Occipital lobe (tissue), 2 donors: Measurements from ENCODE around the genes DSP and BMP6.

DNA sequence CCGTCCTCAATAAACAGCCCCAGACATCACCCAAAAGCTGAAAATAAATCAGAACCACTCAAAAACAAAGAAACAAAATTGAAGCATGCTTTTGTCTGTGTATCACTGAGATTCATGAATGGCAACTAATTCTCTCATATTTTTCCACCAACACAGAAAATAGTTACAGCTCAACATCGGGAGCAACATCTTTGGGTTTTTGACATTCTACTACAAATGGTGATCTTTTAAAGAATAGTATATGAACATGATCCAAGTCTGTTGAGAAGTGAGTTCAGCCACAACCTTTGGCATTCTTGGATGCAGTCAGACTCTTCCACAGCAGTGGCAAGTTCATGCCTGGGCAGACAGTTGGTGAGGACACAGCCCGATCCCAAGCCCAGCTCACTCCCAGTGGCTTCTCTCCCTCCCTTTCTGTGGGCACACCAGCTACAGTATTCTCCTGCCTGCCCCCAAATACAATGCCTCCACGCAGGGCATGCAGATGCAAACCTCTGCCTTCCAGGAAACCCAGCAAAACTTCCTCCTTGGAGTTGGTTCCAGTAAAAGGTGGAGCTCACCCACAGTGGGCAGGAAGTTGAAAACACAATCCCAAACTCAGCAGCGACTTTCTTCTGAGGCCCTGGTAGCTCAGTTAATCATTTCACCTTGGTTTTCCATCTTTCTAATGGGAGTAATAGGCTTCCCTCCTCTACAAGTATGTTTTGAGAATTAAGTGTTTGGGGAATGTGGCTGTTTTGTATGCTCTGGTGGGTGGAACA is 93.6 kb downstream of the LY86 start:
- RAMPAGE, long total RNA = no peak

DNA sequence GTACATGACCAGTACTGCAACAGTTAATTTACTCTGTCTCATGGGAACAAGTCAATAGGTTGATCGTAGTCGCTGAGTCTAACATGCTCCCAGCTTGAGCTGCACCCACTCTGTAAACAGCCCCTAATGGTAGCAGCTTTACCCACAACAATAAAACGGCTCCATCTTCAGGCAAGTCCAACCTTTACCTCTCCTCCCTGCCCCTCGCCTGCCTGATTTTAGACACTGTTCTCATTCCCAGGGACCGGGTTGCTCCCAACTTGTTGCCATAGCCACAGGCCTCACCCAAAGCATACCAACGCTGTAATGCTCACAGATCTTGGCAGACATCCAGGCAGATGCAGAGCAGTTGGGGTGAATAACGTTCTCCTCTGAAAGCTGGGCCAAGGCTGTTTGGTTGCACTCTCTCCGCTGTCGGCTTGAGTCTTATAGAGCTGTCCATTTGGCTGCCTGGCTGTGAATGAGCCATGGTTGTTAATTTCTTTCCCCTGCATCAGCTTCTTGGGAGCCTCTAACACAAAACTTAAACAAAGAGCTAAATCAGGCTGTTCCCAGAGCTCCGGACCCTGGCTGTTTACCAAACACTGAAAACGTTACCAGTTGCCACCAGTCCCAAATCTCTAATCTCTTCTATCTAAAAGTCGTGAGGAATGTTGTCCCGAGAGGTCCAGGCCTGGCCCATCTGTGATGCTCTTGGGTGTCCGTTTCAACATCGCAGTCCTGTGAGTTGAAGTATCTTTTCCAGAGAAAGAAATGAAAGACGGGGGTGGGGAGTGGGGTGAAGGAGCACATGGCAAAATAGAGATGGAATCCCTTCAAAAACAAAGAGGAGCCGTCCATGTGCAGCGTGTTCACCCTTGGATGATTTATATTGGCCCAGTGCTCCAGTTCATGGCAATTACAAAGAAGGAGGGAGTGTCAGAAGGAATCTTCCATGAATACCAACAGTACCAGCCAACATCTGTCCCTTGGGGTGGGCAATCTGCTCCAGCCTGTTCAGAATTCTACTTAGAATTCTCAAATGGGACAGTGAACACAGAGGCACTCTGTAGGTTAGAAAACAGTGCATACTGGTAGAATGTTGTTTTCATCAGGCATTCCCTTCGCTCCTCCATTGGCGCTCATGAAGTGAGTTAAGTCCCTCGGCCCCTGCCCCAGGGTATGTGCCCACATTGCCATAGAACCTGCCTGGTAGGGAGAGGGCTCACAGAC is 111.8 kb downstream of the LY86 start:
- RAMPAGE, long total RNA = no peak

DNA sequence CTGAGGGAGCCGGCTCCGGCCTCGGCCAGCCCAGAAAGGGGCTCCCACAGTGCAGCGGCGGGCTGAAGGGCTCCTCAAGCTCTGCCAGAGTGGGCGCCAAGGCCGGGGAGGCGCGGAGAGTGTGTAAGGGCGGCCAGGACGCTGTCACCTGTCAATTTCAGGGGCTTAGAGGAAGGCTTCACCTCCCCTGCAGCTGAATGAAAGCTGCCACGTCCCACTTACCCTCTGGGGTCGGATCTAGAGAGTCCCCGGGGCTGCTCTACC is 157.5 kb downstream of the LY86 start:
- RAMPAGE, long total RNA = no peak

DNA sequence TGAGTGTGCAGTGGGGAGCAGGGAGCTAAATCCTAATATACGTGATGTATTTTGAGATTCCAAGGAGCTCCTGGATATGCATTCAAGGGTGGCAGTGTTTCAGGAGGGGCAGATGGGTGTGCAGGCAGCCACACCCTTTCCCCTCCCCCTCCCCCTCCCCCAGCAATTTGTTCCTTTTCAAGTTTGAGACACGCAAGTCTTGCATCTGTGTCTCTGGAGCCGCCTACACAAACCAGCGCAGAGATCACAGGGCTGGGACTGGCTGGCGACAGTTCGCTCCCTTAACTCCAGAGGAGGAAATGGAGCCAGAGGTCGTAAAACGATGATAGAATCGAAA is 163.0 kb downstream of the LY86 start:
- RAMPAGE, long total RNA = no peak

- RAMPAGE, long total RNA = no peak
Measured at GRCh38 chr6:6751897-6752518, 163.5 kb downstream of the LY86 start.

DNA sequence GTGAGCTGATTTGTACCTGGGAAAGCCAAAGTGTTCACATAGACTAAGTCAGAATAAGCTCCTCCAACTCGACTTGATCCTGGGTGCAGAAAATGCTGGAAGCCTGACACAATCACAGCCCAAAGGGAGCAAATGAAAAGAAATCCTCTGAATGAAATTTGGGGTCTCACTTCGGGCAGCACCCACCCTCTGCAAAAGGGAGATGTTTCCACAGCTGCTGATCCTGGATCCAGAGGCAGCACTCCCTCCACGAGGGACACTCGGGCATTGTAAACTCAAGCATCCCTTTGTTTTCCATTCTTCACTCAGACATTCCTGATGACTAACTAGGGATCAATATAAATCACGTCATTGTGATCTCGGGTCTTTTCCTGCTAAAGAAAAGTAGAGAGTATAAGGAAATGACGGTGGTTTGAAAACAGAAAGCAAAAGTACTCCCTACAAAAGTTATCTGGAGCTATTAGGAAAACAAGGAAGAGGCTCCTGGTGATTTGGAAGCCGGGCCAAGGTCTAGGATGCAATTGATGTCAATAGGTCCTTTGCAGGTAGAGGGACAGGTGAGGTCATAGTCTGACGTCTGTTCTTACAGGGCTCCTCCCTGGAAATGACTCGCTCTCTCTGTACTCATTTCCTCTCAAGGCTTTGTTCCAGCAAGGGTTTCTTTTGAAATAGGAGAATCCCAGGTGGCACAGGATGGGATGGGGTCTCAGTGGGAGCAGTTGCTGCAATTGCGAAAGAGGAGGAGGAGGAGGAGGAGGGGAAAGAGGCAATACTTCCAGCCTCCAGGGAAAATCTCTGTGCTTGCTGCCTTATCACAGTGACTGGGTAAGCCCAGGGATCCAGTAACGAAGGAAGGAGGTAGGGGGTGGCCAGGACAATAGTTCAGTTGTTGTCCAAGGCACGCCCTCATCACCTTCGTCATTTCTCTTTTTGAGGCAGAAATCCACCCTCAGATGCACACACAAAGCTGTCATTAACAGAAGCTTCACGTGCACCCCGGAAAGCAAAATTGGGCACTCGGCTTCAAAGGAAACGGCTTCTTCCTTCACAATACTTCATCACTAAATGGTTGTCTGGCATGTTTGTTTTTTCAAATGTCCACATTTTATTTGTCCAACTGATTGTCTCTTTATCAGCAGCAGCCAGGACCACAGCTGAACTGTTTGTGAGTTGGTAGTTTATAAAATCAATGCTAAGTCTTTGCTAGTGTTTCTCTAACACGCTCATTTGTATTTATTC is 222.9 kb downstream of the LY86 start:
- RAMPAGE, long total RNA = no peak

DNA sequence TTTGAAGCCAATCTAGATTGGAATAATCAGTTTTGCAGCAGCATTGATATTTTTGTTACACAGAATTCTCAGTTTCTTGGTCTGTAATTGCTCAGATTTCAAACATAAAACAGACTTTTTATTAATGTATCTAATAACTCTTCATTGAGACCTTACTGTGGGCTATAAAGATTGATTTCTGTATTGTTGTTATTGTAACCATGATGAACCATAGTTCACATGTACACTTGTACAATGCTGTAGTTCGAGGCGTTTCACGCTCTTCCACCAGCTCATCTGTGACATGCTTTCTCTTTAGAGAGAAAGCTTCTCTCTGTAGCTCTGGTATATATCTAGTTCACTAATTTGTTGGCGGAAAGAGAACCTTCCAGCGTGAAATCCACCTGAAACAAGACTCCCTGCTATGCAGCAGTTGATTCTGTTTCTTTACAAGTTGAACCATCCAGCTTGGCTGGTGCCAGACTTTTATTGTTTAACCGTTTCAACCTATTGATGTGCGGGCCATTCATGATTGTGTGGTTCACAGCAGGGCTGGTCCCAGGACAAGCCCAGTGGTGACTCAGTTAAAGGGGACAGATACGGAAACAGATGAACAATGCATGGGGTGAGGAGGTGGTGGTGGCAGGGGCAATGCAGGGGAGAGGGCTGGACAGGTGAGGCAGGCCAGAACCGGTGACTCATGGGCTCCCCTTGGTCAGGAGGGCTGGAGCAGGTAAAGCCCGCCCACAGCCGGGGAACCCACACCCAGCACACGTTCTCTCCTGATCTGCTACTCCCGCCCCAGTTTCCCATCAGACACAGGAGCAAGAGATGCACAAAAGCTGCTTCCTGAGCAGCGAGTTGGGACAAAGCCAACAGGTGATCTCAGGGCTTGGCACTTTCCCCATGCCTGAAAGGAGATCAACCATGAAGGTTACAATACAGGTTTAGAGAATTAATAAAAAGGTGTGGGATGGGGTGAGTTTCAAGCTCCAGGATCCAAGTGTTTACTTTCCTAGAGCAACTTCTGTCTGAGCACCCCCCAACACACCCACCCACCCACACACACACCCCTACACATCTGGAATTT is 232.1 kb downstream of the LY86 start:
- RAMPAGE, long total RNA = no peak

DNA sequence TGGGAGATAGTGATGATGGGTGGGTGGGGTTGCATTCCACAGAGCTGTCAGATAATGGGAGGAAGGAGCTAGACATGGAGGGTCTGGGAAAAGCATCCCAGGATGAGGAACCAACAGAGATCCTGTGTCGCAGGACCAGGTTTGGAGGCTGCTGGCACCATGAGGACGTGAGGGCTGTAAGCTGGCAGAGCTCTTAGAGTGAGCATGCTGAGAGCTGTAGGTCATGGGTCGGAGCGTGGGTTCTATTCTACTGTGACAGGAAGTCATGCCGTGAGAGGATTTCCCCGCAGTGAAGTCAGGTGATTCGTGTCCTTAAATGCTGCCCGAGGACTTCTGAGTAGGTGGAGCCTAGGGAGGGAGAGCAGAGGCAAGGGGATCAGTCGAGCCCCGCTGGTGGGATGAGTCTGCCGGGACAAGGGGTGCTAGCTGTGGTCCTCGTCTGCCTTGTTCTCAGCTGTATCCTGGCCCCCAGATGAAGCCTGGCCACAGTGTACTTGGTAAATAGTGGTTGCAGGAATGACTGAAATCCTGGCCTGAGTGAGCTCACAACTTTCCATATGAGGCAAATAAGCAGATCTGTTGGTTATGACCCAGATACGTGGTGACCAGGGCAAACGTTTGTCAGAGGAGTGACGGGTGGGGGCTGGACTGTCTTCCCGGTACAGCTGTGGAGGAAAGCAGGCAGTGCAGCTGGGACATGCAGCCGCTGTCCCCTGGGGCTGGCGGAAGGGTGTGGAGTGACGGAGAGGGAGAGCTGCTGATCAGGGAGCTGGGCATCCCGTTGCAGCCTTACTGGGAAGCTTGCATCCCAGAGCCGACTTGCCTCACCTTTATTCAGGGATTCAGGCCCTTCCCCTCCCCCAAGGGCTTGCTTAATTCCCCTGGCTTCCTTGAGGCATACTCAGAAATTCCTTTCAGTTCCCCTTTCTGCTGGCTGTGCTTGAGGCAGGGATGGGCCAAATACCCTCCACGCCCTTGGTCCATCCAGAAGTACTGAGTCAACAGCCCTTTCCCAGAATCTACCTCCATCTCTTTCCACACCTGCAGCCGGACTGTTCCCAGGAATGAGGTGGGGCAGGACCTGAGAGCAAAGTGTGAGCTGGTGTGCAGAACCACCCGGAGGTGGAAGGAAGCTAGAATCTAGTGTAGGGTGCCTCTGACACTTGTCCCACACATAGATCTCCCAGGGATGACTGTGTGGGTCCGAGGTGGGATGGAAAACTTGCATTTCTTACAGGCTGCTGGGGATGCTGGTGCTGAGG is 250.9 kb upstream of the RREB1 start:
- RAMPAGE, long total RNA = no peak

GRCh38 chr6:6891854-6892544 is 215.8 kb upstream of the RREB1 start:
- RAMPAGE, long total RNA = no peak

DNA sequence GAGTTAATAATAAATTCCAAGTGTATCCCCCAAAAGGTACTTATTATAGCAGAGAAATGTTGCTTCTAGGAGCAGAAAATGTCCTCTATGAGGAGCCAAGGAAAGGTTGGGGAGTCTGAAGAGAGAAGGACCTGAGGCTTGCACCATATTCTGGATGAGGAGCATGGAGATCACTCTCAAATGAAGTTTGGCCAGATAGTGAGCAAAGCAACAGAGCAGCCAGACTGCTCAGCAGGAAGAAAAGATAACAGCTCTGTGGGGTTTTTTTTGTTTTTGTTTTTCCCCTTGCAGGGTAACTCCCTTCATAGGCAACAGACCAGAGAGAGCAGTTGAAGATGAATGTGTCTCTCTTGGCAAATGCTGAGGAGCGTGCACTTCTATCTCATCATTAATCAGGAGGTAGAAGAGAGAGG is 66.4 kb upstream of the RREB1 start:
- RAMPAGE, long total RNA = no peak

- RAMPAGE, long total RNA = no peak
Measured at GRCh38 chr6:7050498-7051201, 57.1 kb upstream of the RREB1 start.

DNA sequence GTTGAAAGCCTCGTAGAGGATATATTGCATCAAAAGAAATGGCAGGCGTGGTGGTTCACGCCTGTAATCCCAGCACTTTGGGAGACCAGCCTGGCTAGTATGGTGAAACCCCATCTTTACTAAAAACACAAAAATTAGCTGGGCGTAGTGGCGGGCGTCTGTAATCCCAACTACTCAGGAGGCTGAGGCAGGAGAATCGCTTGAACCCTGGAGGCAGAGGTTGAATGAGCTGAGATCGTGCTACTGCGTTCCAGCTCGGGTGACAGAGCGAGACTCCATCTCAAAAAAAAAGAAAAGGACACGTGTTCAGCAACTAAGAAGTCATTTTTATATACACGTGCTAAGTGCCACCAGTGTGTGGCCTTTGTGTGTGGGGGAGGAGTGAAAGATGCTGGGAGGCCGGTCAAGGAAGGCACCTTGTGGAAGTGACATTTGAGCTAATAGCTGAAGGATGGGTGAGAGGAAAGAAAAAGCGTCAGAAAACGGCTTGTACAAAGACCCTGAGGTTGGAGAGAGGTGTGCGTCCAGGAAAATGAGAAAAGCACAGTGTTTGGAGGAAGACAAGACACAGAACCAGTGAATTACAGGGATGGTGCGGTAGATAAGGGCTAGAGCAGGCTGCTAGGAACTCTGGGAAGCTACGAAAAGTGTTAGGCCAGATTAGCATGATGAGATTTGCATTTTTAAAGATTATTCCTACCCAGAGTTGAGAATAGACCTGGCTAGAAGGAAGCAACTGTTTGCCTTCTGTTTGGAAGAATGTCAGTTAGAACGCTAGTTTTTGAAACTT is 11.5 kb downstream of the RREB1 start:
- RAMPAGE, long total RNA = no peak

DNA sequence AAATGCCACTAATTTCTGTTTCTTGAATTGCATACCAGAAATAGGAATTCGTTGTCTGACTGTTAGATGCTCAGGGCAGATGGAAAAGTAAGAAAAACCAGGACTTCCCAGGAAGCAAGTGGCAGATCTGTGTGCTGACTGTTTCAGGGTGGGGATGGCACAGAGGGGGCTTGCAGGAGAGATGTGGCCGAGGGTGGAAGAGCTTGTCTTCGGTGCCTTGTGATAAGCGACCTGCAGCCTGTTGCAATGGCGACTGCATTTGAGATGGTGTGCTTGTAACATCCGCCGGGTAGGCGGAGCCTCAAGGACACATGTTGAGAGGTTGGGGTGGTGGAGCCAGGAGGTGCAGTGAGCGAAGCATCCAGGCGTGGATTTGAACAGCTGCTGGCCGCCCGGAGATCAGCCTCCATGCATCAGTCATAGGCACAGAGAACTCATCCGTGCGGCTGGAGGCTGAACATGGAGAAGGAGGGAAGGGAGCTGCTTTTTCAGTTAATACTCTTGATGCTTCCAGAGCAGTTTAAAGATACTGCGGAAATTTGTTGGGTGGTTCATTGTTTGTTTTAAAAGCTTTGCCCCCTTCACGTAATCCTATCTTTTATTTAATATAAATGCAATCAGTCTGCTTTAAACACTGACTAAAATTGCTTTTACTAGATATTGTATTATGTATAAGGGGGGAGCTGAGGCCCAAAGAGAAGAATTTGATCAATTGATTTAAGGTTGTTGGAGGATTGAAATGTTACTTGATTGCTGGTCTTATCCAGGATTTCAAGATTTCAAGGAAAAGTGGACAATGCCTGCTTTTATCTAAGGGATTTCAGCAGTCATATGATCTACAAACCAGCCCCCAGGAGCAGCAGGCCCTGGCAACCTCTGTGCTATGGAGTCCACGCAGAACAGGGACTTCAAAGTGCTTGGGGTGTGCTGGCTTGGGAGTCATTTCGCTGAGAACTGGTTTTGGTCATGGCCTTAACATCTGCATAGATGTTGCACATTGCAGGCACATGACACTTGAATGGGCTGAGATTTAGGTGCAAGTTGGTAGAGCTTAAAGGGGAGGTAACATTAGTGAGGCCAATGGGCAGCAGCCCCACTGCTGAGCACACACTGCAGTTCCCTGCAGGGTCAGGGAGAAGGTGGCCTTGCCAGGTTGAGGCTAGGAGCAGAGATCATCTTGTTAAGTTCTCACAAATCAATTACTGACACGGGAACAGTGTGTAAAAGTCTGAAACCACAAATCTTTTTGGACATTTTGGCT is 43.3 kb downstream of the RREB1 start:
- RAMPAGE, long total RNA = no peak

GRCh38 chr6:7191973-7192327 is 84.2 kb downstream of the RREB1 start:
- RAMPAGE, long total RNA = no peak

DNA sequence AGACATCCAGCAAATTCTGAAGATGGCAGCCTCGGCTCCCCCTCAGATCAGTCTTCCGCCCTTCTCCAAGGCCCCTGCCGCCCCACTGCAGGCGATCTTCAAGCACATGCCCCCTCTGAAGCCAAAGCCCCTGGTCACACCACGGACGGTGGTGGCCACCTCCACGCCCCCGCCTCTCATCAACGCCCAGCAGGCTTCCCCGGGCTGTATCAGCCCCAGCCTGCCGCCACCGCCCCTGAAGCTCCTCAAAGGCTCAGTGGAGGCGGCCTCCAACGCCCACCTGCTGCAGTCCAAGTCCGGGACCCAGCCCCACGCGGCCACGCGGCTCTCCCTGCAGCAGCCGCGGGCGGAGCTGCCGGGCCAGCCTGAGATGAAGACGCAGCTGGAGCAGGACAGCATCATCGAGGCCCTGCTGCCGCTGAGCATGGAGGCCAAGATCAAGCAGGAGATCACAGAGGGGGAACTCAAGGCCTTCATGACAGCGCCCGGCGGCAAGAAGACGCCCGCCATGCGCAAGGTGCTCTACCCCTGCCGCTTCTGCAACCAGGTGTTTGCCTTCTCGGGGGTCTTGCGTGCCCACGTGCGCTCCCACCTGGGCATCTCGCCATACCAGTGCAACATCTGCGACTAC is 83.4 kb downstream of the SSR1 start:
- RAMPAGE, long total RNA = no peak

- RAMPAGE, long total RNA = no peak
Measured at GRCh38 chr6:7235512-7236119, 77.4 kb downstream of the SSR1 start.

DNA sequence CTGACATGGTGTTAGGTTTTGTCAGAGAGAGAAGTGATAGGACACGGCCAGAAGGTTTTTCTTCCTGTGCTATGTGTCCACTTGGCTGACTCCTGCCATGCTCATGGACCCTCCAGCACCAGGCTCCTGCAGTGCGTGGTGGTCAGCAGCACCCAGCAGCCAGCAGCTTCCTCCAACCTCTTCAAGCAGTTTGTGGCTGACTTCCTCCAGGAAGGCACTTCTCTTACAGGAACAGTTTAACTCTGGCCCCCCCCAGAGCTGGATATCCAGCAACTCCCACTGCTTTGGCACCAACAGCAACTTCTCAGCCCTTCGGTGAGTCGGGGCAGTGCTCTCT is 46.8 kb downstream of the SSR1 start:
- RAMPAGE, long total RNA = no peak

GRCh38 chr6:7541052-7542186 is at the start of gene DSP:
TSS of gene DSP (plus strand) at chr6:7541671.
- RAMPAGE, long total RNA = no peak

DNA sequence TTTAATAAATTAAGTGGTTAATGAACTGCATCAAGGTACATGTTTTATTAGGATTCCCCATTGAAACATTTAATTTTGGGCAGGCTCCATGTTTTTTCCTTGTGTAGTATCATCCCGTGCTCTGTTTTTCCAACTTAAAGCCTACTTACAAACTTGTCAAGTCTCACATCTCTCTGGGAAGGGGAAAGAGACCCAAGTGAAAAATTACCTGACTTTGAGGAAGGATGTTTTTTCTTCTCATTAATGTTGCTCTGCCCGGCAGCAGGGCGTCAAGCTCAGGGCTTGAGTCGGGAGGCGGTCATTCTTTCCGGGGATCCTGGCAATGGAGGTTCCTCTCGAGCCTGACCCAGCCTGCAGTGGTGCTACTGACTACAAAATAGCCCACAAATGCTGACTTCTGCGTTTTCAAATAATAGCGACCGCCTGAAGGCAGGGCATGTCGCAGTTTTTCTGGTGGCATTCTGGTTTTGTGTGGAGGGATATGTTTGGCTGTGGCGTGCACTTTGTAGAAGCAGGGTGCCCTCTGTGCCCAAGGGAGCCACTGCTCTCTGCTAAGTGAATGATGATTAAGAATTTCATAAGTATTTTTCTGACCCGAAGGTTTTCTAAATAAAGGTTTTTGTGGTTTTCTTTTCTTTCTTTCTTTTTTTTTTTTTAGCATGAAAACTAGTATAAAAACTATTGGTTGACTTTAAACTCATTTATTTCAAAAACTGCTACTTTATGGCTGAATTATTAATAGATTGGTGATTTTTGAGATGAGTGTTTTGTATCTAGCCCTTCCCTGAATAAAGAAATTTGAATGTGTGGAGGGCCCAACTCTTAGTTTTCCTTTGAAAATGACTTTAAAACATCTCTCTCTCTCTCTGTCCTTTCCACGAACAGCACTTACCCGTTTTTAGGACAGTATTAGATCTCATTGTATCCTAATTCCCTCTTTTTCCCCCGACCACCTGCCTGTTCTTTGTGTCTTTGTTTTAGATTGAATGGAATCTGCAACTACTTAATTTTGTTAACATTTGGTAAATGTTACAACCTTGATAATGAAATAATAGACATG is 2.7 kb downstream of the DSP start:
- RAMPAGE, long total RNA = no peak

- RAMPAGE, long total RNA = no peak
Measured at GRCh38 chr6:7725698-7726351, at the start of gene BMP6. TSS of gene BMP6 (plus strand) at chr6:7726099.